HT1080 (cell line): ENCODE measurements around the gene CNTN3.

GRCh38 chr3:72078320-72079246 is 293.6 kb upstream of the PROK2 start:
RAMPAGE:
- cytosol, long total RNA: no peak
- long total RNA: no peak
- nucleus, long total RNA: no peak

GRCh38 chr3:72127854-72128274 is 342.9 kb upstream of the PROK2 start:
RAMPAGE:
- cytosol, long total RNA: no peak
- long total RNA: no peak
- nucleus, long total RNA: no peak

DNA sequence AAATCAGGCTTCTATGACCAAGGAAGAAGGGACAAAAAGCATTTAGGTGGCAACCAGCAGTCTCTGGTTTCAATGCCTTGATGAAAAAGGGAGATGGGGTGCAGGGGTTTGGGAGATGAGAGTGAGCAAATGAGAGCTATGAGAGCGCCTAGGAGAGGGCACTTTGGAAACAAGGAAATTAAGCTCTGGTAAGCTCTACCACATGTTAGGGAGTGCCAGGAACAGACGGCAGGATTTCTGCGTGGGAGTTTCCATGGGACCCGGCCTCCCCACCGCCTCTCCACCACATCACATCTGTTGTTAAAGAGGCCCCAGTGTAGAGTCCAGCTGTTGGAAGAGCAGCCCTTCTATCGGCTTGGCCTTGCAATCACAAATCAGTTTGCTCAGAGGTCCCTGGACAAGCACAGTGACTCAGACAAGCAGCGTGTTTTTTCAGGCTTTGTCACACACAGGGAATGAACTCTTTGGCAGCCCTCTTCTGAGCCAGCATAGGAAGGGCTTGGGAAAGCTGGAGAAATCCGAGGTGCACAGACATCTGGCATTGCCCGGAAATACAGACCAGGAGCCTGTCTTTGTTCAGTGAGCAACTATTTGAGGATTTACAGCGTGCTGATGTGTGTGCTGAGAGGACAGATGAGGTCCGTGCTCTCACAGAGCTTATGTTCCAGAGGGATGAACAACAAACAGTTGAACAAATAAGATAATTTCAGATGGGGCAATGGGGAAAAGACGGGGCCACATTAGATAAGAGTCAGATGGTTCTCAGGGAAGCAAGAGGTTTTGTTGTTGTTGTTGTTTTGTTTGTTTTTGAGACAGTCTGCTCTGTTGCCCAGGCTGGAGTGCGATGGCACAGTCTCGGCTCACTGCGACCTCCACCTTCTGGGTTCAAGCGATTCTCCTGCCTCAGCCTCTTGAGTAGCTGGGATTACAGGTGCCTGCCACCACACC is 370.6 kb upstream of the PROK2 start:
RAMPAGE:
- cytosol, long total RNA: no peak
- long total RNA: no peak
- nucleus, long total RNA: no peak

DNA sequence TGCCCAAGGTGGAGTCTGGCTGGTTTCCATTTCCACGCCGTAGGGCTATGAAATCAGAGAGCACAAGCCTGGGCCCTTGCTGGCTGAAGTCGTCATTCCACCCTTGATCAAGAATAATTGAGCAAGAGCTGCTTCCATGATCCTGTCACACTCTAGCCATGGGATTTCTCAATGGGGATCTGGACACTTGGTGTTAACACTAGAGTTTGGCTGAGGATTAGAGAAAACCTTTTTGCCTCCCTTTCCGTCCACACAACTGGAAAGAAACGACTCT is 475.0 kb downstream of the SHQ1 start:
RAMPAGE:
- cytosol, long total RNA: no peak
- long total RNA: no peak
- nucleus, long total RNA: no peak

DNA sequence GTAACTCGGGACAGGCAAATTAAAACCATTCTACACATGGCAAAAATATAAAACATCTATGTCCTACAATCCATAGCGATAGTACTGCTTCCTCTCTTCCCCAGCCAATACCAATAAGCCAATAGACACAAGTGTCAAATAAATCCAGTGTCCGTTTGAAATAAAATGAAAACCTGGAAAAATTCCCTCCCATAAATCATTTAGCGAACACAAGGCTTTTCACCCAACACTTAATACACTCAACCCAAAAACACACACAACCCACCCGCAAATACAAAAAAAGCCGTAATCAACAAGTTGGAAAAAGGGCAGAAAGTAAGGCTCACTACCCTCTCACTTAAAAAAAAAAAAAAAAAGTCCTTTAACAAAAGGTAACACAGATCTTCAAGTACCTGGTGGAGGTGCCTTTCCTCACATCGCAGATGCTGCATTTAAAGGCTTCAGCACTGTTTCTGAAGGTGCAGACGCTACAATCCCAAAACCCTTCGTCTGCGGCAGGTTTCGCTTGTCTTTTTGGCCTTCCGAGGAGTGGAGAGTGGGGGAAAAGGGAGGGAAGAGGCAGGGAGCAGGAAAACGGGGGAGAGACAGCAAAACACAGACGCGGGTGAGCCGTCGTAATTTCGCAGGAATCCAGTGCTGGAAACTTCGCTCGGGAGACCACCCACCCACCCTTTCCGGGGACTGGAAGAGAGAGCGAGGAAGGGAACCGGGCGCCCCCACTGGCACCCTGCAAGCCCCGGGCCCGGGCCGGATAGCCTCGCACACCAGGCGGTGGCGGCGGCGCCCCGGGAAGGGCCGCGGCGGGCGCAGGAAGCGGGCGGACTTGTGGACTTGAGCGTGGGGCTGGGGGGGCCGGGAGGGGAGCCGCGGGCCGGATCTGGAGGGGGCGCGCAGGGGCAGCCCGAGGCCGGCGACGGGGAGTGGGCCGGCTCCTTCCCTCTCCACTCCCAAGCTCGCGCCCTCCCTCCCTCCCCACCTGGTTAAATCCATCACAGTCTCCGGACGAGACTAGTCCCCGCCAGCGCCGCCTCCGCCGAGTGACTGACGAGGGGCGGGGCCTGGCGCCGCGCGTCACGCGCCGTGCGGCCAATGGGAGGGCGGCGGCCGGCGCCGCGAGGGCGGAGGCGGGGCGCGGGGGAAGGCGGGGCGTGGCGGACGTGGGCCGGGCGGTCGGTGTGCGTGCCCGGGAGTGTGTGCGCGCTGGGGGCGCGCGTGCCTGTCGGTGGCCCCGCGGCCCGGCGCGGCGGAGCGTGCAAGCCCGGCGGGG is 401.7 kb downstream of the SHQ1 start:
RAMPAGE:
- cytosol, long total RNA: no peak
- long total RNA: no peak
- nucleus, long total RNA: no peak

DNA sequence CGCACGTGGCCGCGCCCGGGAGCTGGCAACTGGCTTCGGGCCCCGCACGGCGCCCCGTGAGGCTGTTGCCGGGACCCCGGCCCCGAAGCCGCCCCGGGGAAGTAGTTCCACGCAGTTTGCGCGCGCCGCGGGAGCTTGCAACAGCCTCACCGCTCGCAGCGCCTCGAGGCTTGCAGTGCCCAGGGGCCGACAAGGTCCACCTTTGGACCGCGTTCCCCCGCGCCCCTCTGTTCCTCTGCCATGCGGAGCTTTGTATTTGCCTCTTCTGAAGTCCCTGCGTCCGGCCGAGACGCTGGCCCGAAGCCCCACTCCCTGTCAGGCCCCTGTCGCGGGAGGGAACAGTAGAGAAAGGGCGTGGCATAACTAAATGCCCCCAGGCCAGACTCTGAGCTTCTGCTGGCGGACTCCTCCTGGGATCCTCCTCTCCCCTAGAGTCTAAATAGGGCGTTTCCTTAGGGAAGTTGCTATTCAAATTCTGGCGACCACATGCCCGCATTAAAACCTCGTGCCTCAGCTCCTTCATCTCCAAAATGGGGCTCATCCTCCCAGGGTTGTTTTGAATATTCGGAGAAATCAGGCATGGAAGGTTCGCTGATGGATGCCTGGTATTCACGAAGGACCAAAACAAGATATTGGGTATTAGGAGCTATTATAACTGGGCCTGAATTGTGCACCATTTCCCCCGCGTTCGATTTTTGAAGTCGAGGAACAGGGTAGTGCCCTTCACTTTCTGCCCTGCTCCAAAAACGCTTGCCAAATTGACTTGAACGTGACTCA is 400.7 kb downstream of the SHQ1 start:
RAMPAGE:
- cytosol, long total RNA: no peak
- long total RNA: no peak
- nucleus, long total RNA: no peak

DNA sequence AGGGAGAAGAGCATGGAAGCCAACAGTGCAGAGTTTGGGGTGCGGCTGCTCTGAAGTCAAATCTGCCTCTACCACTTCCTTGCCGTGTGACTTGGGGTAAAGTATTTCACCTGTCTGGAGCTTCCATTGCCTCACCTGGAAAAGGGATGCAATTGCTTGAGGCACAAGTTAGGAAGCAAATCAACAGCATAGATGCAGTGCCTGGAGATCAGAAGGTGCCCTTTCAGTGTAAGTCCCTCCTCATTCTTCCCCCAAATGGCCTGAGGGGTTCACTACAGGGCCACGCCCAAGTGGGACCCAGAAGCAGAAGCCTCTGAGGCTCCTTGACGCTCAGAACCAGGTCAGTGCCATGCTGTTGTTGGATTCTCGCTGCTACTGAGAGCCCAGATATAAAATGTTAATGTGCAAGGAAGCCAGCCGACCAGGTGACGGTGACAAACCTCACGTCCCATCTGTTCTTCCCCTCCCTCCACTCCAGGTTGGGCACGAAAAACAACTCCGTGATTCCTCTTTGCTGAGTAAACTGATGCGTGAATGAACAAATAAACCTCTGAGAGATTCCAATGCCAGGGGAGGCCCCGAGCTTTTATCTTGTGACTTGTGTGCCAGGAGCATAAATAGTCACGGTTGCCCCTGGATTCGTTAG is 119.6 kb downstream of the SHQ1 start:
RAMPAGE:
- cytosol, long total RNA: no peak
- long total RNA: no peak
- nucleus, long total RNA: no peak

DNA sequence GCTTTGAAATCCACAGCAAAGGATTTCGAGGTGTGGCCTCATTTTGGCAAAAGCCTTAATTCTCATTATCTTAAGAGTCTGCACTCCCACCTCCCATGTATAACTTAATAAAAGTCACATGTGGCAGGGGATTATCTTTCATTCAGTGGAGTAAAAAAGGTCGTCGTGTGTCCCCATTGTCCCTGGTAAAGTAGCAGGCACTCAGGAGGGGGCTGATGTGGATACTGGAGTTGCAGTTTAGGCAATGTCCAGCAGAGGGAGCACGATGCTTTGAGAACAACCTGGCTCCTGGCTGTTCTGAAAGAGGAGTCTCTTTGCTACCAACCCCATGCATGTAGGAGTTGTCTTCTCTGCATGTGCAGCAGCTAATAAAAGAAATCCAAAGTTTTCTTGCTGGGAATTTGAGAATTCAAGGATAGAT is 39.6 kb downstream of the EBLN2 start:
RAMPAGE:
- cytosol, long total RNA: no peak
- long total RNA: no peak
- nucleus, long total RNA: no peak

DNA sequence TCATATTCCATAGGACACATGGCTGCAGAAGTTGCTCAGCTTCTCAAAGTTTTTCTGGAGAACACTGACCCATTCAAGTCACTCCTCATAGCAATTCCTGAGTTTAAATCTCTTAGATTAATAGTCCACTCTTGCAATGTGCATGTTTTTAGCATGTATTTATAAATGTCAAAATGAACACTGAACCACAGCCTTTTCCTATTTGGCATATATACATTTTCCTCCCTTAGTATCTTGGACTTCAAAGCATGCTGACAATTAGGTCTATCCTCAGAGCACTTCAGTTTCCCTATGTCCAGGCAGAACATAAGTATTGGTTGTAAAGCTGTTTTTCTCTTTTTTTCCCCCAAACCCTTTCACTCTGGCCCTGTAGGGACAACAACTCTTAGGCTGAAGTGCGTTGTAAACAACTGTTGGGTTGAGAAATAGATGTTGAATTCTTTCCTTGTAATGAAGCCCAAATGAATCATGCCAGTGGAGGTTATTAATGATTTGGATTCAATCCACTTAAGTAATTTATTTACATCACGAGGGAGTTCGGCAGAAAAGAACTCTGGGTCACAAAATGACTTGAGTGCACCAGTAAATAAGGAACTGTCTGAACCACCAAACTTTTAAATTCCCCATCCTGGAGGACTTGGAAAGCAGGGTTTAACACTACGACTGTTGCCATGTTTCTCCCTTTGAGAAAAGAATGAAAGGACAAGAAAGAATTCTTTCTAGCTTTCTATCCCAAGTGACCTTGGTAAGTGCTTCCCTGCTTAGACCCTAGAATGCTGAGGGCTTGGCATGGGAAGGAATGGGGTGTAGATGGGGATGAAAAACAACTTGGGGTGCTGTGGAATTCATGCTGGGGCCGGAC is 219.0 kb downstream of the PDZRN3 start:
RAMPAGE:
- cytosol, long total RNA: no peak
- long total RNA: no peak
- nucleus, long total RNA: no peak

DNA sequence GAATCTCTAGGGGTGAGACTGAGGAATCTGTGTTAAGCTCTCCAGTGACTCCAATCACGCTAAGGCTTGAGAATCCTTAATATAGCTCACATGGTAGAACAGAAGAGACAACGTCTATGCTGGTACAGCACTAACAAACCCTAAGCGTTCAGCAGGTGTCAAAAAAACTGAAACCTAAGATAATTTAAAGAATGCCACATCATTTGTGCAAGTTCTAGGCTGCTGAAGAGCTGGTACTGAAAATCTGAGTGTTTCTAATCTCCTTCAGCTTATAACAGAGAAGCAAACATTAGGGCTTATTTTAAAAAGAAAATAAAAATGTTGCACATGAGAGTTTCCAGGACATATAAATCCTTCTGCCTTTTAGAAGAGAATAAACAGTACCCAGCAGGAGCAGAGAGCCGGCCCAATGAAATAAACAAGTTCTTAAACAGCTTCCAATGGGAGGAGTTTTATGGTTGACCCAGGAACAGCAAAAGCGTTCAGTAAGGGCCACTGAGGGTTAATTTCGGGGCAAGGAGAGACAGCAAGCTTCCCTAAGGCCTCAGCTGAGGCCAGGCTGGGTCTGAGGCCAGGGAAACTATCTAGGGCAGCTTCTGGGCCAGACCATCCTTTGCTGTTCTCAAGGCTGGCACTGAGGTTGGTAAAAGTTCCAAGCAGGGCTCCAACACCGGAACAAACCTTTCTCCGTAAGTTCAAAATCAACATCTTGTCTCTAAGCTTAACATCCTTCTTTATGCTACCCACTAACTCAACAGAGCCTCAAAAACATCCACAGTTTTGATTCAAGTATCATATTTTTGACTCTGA is 3.4 kb downstream of the PDZRN3 start:
RAMPAGE:
- cytosol, long total RNA: no peak
- long total RNA: no peak
- nucleus, long total RNA: no peak

DNA sequence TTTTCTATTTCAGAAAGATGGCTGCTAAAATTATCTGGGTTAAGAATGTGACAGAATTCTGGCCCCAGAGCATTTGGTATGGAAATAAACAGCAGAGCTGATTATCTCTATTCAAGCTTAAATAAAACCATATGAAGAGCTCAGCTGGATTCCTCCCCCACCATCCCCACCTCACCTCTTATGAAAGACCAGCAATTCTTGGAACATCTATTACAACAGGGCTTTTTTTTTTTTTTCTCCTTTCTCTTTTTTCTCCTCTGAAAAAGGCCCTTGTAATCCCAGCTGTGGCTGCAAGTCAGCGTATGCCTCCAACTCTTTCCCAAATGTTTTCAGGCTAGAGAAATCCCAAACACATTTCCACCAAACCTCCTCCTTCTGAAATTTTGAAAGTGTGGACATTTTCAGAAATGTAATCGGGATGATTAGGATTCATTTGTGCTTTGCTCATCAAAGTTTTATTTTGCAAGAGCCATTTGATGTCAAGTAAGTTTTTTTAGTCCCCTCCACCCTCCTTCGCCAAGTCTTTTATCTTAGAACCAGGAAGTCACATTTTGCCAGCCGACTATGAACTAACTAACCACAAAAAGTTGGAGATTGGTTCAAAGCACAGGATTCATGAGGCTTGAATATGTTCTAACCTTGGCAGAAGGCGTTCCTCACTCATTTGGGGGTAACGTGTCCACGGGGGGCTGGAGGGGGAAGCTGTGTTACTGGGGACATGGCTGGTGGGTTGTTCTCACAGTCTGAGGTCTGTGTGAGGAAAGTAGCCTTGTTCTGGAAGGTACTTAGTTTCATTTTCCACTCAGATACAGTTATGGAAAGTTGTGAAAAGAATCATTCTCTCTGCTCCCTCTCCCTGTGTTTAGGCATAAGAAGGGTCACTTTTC is 142.1 kb upstream of the PDZRN3 start:
RAMPAGE:
- cytosol, long total RNA: no peak
- long total RNA: no peak
- nucleus, long total RNA: no peak

DNA sequence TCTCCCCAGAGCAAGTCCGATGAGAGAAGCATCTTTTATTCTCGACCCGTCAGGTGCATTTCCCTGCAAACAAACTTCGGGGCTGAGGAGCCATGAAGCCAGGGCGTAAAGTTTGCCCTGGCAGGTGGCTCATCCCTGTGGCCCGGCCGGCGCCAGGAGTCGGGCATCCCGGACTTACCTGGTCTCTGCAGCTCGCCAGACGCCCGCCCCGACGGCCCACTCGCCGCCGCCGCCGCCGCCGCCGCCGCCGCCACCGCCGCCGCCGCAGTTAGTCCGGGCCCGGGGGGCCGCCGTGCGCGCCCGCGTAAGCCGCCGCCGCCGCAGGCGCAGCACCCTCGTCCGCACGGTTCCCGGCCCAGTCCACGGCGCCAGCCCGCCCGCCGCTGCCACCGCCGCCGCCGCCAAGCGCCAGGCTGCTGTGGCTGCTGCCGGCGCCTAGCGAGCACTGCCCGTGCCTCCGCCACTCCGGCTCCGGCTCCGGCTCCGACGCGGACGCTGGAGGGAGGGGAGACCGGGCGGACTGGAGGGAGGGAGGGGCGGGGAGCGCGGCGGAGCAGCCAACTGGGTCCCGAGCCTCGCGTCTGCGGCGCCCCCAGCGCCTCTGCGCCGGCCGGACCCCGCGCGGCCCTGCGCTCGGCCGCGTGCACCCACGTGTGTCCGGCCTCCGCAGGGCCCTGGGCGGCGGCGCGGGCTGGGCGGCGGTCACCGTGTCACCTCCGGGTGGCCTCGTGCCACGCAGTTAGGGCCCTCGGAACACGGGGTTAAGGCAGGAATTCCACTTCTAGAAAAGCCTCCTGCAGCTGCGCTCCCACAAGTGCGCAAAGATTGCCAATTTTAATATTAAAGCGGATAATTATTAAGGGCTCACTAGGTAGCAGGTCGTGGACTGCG is at the start of gene CNTN3:
Gene CNTN3, minus strand, starts transcription at position 447 of the 891 bp plus-strand sequence.
RAMPAGE:
- cytosol, long total RNA: no peak
- long total RNA: no peak
- nucleus, long total RNA: no peak

RAMPAGE:
- cytosol, long total RNA: no peak
- long total RNA: no peak
- nucleus, long total RNA: no peak
Measured at GRCh38 chr3:74629692-74630190, 15.3 kb upstream of the CNTN3 start.

RAMPAGE:
- cytosol, long total RNA: no peak
- long total RNA: no peak
- nucleus, long total RNA: no peak
Measured at GRCh38 chr3:75453136-75453866, 210.8 kb upstream of the FRG2C start.

RAMPAGE:
- cytosol, long total RNA: no peak
- long total RNA: no peak
- nucleus, long total RNA: no peak
Measured at GRCh38 chr3:75504555-75505427, 159.3 kb upstream of the FRG2C start.

DNA sequence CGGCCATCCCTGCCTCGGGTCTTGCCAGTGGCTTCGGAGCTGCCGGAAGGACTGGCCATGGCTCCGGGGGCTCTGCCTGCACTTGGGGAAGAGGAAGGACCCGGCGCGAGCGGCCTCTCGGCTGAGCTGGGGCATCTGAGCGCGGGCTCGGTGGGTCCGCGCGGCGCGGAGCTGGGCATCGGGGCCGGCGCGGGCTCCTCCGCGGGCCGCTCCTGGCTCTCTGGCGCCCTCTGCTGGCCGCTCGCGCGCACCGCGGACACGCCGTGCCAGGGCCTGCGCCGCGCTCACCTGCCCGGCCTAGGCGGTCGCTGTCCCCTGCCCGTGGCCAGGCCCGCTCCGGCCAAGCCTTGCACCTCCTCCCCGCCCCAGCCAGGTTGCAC is 84.0 kb upstream of the FRG2C start:
RAMPAGE:
- cytosol, long total RNA: no peak
- long total RNA: start-site peak on the minus strand centred at position 167 of the sequence, 52 bp wide, 14 reads
- nucleus, long total RNA: no peak

DNA sequence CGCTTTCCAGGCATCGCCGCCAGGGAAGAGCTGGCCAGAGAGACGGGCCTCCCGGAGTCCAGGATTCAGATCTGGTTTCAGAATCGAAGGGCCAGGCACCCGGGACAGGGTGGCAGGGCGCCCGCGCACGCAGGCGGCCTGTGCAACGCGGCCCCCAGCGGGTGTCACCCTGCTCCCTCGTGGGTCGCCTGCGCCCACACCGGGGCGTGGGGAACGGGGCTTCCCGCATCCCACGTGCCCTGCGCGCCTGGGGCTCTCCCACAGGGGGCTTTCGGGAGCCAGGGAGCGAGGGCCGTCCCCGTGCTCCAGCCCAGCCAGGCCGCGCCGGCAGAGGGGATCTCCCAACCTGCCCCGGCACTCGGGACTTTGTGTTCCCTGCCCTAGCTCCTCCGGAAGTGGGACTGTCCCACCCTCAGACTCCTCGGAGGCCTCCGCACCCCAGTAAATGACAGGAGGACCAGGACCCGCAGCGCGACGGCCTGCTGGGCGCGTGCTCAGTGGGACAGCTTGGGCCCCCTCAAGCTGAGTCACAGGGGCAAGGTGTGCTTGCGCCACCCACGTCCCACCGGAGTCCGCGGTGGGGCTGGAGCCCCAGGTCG is 5.2 kb downstream of the FRG2C start:
RAMPAGE:
- cytosol, long total RNA: no peak
- long total RNA: no peak
- nucleus, long total RNA: no peak

DNA sequence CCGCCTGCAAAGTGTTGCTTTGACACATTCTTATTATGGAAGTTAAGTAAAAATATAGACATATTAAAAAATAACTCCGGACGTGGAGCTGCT is 163 bp downstream of the ROBO2 start:
RAMPAGE:
- cytosol, long total RNA: no peak
- long total RNA: no peak
- nucleus, long total RNA: no peak

RAMPAGE:
- cytosol, long total RNA: no peak
- long total RNA: no peak
- nucleus, long total RNA: no peak
Measured at GRCh38 chr3:77617577-77617958, 577.7 kb downstream of the ROBO2 start.

DNA sequence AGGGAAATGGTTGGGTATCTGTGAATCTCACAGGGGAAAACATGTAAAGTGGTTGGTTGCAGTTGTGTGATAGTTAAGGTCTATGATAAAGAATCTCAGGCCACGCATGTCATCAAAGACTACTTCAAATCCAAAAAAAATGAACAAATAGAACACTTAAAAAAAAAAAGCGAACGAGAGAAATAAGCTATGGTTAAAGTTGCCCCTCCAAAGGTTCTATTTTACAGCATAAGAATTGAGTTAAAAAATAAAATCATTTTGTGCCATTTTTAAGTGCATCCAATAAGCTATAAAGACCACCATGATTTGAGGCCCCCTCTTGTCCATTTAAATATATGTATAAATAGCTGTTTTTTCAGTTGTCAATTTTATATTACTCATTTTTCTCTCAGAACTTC is 1008.6 kb downstream of the ROBO1 start:
RAMPAGE:
- cytosol, long total RNA: no peak
- long total RNA: no peak
- nucleus, long total RNA: no peak